Measurements from ENCODE around the genes GALR2, SPHK1 and MGAT5B.

DNA sequence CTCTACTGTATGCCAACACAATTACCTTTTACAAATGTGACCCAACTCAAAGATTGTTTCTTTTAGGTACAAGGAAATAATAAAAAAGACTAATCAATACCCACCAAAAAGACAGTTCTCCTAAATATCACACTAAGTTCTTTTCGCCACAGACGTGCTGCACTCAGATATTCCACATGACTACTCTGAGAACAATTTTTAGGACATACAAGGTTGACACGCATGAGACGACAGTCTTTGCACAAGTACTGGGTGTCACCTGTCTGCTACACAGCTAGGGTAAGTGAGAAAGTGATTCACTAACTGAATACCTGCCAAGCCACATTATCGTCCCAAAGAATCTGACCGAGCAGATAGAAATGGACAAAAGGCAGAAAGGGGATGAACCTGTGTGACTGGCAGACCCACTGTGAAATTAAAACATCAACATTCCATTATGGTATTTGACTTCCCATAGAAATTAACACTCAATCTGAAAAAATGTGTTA lies 21.3 kb downstream of the SRP68 start:
- PRO-cap, result no peak

- PRO-cap, result no peak
Observed at GRCh38 chr17:76074434-76074933, at the start of gene GALR2. TSS of gene GALR2 (plus strand) at chr17:76074781.

DNA sequence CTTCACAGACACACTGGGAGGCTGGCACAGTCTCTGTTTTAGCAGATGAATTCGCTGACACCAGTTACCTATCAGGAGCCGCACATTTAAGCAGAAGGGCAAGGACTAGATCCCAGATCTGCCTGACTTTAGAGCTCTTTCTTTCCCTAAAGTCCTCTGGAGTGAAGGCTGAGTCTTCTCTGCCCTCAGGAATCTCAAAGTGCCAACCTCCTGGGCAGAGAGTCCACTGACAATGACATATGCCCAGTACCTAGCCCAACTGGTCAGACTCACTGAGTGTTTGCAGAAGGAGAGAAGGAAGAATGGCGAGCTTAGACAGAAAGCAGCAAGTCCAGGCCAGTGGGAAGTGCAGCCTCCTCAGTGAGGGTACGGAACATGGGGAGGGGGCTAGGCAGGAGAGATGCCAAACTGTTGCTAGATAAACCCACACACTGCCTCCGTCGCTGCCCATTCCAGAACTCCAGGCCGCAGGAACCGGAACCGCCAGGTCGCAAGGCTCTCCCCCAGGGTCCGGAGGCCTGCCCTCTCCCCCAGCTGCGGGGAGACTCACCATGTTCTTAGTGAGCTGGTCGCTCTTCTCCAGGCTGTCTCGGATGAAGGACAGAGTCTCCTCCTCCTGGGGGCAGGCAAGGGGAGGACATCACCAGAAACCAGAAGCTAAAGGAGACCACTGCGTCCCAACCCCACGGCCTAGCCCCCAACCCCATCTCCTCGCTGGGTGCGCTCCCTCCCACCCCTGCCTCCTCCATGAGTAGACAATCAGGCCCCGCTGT lies 590 bp downstream of the EXOC7 start:
- PRO-cap, result bidirectional peak, plus-strand start at position 450 of the sequence, minus-strand start at position 460 of the sequence

DNA sequence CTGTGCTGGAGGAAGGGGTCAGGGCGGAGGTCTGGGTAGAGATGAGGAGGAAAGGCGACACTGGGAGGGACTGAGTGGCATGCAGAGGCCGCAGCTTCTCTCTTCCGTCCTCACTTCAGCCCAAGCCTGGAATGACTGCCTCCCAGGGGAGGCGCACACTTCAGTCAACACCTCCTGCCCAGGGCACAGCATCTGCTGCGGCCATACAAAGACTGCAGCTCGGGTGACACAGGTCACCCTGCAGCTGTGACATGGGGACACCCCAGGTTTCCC lies 15.3 kb upstream of the FOXJ1 start:
- PRO-cap, result no peak

DNA sequence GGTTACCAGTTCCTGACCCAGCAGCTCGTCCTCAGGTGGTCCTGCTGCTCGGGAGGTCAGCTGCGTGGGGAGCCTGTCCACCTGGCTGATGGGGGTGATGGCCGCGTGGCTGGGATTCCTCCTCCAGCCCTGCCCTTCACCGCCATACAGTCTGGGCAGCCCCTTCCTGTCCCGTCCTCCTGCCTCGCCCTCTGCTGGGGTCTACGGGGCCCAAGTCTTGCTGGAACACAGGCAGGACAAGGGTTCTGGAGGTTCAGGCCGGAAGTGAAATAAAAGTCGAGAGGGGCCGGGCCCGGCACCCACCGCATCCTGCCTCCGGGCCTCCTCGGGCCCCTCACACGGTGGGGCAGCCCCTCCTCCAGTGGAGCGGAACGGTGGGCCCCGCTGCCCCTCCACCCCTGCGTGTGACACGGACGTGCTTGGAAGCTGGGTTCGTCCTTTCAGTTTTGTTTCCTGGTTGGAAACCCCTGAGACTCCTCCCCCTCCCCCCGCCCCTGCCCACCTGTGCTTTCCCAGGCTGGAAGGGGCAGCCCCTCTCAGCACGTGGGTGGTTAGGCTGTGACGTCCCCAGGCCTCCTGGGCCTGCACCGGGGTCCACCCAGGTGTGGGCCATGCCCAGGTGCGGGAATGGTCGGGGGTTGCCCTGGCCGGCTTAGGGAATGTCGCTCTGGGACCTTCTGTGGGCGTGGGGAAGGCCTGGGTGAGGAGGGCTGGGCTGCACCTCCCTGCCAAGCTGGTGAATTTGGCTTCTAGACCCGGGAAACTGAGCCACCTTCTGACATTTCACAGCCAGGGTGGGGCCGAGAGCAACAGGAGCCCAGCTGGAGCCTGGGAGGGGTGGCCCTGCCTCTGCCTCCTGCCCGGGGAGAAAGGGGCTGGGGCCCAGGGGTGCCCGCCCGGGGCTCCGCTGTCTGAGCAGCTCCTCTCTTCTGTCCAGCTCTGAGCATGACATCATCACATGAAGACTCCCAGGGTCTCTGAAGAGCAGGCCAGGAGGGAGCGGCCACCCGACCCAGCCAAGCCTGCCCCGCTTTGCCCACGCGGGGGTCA lies 7.0 kb downstream of the UBALD2 start:
- PRO-cap, result bidirectional peak, plus-strand start at position 230 of the sequence, minus-strand start at position 203 of the sequence; bidirectional peak, plus-strand start at position 680 of the sequence, minus-strand start at position 421 of the sequence

GRCh38 chr17:76274936-76275481 lies 9.9 kb downstream of the UBALD2 start:
- PRO-cap, result no peak

- PRO-cap, result no peak
Observed at GRCh38 chr17:76311248-76311653, 3.2 kb upstream of the QRICH2 start.

GRCh38 chr17:76382343-76382639 lies 2.1 kb upstream of the SPHK1 start:
- PRO-cap, result bidirectional peak, plus-strand start at chr17:76382575, minus-strand start at chr17:76382455

GRCh38 chr17:76384173-76384947 lies at the start of gene SPHK1:
TSS of gene SPHK1 (plus strand) at chr17:76384609.
- PRO-cap, result bidirectional peak, plus-strand start at chr17:76384646, minus-strand start at chr17:76384382

- PRO-cap, result unidirectional peak, plus-strand start at chr17:76452338; bidirectional peak, plus-strand start at chr17:76452766, minus-strand start at chr17:76452619
Observed at GRCh38 chr17:76451731-76452977, 798 bp downstream of the UBE2O start.

GRCh38 chr17:76529273-76529695 lies 8.2 kb downstream of the CYGB start:
- PRO-cap, result no peak

GRCh38 chr17:76578228-76578852 lies 7.3 kb downstream of the ST6GALNAC2 start:
- PRO-cap, result no peak

- PRO-cap, result no peak
Observed at GRCh38 chr17:76581417-76581862, 4.2 kb downstream of the ST6GALNAC2 start.

- PRO-cap, result no peak
Observed at GRCh38 chr17:76687909-76688818, 22.6 kb downstream of the MXRA7 start.

DNA sequence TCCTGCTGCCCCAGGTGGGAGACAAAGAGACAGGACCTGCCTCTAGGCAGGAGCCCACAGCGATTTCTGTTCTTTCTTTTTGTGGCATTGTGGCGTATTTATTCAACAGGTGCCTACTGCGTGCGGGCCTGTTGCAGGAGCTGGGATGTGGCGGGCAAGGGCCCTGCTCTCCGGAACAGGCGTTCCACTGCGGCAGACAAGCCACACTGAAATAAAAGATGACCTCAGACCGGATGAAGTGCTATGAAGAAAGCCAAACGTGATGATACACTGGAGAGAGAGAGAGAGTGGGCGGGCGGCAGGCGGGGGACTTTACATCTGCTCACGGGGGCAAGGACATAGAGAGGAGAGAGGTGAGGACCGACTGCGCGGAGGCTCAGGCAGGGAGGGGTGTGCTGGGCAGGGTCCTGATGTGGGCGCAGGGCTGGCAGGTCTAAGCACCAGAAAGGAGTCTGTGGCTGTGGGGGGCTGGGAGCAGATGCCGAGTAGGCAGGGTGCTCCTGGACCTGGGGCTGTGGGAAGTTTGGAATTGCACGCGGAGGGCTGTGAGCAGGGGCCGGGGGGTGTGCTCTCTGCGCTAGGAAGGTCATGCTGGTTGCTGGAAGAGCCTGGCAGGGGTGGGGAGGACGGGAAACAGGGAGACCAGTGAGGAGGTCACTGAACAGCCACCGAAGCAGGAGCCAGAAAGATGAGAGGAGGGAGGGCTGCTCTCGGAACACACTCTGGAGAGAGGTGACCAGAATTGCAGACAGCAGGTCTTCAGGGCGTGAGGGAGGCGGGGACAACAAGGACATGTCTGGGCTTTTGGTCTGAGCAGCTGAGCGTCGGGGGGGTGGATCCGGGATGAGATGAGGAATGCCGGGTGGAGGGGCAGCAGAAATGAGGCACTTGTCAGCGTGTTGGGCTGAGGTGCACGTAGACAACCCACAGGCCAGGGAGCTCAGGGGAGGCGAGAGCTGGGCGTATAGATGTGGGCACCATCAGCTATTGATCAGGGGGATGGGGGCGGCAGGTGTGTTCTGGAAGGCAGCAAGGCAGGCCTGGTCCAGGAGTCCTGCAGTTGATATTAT lies 9.9 kb downstream of the MXRA7 start:
- PRO-cap, result no peak

- PRO-cap, result no peak
Observed at GRCh38 chr17:76715299-76716046, 4.7 kb upstream of the MXRA7 start.

DNA sequence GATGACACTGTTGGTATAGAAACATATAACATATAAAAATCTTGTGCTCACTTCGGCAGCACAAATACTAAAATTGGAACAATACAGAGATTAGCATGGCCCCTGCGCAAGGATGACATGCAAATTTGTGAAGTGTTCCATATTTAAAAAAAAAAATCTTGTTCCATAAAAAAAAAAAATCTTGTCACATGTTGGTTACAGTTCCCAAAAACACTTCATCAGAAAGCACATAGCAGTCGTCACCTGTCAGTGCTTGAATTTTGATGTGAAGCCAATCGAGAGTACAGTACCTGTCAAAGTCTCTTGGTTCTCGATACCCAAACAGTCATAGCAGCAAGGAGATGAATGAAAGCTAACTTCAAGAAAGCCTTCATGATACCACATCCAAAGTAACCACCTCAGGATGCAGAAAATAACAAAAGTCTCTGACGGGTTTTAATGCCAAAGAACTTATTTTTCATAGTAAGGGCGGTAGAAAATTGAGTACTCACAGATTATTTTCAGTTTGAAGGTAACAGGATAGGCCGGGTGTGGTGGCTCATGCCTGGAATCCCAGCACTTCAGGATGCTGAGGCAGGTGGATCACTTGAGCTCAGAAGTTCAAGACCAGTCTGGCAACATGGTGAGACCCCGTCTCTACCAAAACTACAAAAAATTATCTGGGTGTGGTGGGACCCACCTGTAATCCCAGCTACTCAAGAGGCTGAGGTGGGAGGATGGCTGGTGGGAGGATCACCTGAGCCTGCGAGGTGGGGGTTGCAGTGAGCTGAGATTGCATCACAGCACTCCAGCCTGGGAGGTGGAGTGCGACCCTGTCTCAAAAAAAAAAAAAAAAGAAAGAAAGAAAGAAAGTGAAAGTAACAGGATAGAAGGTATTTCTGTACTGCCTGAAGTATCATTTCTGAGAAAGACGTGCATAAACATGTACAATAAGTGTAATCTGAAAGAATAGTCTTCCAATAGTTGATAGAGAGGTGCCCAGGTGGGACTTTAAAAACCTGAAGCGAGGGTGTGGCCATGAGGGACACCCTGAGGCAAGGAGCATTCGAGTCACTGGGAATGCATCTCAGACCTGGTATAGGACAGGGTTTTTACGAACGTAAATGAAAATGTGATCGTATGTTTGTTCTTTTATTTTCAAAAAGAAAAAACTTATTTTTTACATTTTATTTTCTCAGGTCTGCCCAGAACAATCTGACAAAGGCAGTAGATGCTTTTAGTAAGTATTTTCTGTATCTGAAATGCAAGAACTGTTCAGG lies 15.4 kb downstream of the MFSD11 start:
- PRO-cap, result no peak

- PRO-cap, result no peak
Observed at GRCh38 chr17:76844606-76845480, 23.4 kb upstream of the MGAT5B start.

GRCh38 chr17:76867988-76868798 lies at the start of gene MGAT5B:
TSS of gene MGAT5B (plus strand) at chr17:76868404.
- PRO-cap, result unidirectional peak, plus-strand start at chr17:76868475

GRCh38 chr17:76872486-76873193 lies 4.4 kb downstream of the MGAT5B start:
- PRO-cap, result no peak

Data from endodermal cell (in vitro differentiated cells).